ENCODE measurements around a stretch of chr9.

GRCh38 chr9:95137666-95138255 lies 179.7 kb downstream of the FANCC start:
- PRO-cap = no peak
- RAMPAGE, long total RNA, 4 experiments = no peak in any of the 4 experiments

DNA sequence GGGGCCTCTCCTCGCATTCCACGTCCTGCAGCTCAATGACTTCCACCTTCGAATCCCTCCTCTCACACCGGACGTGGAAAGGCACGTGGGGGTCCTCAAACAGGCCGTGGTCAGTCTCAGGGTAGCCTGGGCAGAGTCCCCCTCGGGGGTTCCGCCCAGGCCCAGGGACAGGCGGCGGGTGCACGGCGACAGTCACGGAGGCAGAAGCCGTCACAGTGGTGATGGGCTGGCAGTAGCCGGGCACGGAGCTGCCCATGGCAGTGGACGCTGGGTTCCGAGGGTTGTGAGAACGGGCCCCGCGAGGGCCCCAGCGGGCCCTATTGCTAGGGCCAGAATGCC lies 62.2 kb downstream of the PTCH1 start:
- PRO-cap = no peak
- RAMPAGE, long total RNA, 4 experiments = no peak in any of the 4 experiments

DNA sequence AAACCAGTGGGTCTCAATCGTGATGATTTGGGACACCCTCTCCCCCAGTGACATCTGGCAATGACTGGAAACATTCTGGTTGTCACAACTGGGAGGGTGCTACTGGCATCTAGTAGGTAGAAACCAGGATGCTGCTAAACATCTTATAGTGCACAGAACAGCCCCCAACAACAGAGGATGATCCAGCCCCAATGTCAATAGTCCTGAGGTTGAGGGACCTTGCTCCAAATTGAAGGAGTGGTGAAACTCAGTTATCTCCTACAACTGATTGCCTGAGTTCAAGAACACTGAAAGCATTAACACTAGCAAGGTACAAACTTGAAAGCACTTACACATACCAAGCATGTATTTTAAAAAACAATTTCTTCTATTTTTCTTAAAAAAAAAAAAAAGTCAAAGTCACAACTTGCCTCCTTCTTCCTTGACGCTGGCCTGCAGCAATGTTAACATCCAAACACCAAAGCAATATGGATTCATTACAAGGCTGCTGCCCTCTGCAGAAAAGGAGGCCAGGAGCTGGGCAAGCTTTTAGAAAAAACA lies 7.8 kb downstream of the PTCH1 start:
- PRO-cap = no peak
- RAMPAGE, long total RNA, 4 experiments = no peak in any of the 4 experiments

DNA sequence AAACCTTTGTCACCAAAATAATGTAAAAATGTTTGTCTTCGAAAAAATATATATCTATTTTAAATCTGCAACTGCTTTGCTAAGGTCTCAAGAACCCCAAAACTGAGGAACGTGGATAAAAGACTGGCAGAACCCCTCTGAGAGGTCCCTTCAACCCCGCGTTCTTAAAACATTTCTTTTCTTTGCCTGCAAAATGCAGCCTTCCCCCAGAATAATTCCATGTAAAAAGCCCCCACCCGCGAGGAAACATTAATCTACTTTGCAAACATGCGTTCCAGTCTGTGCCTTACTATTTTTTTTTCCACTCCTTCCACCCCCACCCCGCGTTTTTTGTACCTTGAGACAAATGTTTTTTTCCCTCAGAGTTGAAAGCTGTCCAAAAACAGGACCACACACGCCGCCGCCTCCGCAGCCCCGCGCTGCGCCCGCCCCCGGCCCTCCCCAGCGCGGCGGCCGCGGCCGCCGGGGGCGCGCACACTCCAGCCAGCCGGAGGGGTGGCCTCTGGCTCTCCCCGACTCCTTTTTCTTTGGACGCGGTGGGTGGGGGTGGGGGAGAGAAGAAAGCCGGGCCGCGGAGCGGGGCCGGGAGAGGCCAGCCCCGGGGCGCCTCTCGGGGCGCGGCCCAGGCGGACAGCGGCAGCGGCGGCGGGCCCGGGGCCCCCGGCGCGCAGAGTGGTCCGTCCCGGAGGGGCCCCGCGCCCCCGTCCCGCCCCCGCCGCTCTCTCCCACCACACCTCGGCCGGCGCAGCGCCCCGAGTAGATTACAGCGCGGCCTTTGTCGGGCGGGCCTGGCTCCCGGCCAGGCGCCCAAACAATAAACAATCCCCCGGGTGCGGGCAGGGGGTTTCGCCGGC lies 3.4 kb downstream of the PTCH1 start:
- PRO-cap = unidirectional peak, plus-strand start at position 553 of the sequence; unidirectional peak, plus-strand start at position 731 of the sequence
- RAMPAGE, long total RNA, 4 experiments = start-site peak on the plus strand in 2 of 4 experiments, centred at position 740 of the sequence, 8 to 9 reads per replicate

- PRO-cap = unidirectional peak, minus-strand start at chr9:95516969
- RAMPAGE, long total RNA, 4 experiments = no peak in any of the 4 experiments
Measured at GRCh38 chr9:95516175-95517091, 7.4 kb upstream of the PTCH1 start.

DNA sequence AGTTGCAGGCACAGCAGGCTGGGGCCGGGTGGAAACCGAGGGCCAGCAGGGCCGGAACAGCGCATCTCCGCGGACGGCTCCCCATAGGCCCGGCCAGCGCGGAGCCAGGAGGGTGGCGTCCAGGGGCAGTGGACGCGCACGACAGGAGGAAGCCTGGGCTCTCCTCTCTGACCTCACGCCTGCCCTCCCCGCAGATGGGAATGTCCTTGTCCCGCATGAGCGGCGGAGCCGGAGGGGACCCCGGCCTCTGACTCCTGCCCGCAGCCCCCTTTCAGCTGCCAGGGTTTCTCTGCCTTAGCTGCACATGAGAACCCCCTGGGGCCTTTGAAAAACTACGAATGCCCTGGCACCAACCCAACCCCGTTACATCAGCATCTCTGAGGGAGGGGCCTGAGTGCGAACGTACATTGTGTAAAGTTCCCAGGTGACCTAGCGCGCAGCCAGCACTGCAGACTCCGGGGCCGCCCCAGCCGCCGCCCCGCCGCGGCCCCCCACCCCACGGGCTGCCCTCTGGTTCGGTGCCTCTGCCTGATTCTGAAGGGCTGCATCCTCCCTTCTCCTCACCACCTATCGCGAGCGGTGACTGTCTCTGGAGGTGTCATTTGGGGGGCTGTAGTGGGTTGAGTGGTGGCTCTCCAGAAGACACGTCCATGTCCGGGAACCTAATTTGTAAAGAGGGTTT lies 44.1 kb upstream of the PTCH1 start:
- PRO-cap = no peak
- RAMPAGE, long total RNA, 4 experiments = no peak in any of the 4 experiments

- PRO-cap = no peak
- RAMPAGE, long total RNA, 4 experiments = no peak in any of the 4 experiments
Measured at GRCh38 chr9:95681066-95681455, 172.0 kb upstream of the PTCH1 start.

DNA sequence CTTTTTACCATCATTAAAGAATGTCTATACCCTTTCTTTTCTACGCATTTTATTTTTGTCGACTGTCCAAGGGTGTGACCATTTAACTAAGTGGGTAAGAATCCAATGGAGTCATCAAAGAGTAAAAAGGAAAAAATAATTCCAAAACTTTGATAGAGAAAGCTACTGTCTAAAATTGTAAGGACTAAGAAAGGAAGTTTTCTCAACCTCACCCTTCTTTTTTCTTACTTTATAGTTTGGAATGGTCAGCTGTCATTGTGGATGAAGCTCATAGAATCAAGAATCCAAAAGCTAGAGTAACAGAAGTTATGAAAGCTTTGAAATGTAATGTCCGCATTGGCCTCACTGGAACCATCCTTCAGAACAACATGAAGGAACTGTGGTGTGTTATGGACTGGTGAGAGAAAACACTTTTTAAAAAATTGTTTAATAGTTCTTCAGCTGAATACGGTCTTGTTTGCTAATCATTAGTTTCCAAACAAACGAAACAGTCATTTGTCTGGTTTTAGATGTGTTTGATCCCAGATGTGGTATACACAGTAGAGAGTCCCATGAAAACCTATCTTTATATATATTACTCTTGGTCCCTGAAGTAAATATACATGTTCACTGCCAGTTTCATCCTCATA lies 40.1 kb downstream of the ERCC6L2 start:
- PRO-cap = no peak
- RAMPAGE, long total RNA, 4 experiments = no peak in any of the 4 experiments

- PRO-cap = no peak
- RAMPAGE, long total RNA, 4 experiments = no peak in any of the 4 experiments
Measured at GRCh38 chr9:95967061-95967794, 91.7 kb downstream of the ERCC6L2 start.

DNA sequence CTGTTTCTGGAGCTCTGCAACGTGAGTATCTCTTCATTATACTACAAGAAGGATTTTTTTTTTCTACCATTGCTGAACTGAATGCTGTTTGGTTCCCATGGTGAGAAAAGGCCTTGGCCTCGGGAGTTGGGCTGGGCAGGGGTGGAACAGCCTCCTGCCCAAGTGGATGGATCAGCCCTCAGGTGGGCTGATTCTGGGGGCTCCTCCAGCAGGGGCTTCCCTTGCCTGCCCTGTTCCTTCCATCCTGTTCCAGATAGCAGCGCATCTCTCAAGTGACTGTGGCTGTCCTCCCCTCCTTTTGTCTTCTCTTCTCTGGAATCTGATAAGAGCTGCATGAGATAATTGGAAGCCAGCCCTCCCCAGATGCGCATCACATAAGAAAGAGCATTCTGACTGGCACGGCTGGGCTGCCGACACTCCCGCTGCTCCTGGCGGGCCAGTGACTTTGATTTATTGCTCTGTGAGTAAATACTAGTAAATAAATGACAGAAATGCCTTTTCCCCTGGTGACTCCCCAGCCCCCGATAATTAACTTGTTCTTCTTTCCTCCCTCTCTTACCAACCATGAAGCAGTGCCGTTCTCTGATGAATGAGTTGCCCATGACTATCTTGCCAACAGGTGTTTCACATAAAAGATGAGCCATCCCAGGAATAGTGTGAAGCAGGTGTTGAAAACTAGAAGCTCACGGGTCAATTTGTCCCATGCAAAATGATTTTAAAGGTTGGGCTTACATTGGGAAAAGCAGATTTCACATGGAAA lies 212.2 kb downstream of the ERCC6L2 start:
- PRO-cap = no peak
- RAMPAGE, long total RNA, 4 experiments = no peak in any of the 4 experiments

DNA sequence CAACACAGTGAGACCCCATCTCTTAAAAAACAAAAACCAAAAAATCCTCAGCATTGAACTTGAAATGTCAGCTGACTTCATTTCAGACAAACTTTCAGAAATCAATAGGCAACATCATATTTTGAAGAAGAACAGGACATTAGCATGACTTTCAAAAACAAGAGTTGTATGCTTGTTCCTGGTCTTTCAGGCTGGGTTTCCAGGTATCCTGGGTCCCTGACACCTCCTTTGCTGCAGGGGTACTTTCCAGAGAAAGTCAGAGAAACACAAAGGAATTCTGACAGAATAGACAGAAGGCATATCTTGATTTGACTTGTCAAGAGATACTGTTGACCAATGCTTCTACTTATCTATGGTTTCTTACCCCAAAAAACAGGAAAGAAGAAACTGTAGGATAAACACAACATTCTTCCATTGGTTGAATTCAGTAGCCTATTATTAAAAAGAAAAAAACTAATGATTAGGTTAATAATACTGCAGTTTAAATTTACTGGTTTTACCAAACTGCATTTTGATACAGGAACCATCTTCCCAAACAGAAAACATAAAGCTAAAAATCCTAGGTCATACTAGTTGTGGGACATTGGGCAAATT lies 34.5 kb upstream of the HSD17B3 start:
- PRO-cap = no peak
- RAMPAGE, long total RNA, 4 experiments = no peak in any of the 4 experiments

DNA sequence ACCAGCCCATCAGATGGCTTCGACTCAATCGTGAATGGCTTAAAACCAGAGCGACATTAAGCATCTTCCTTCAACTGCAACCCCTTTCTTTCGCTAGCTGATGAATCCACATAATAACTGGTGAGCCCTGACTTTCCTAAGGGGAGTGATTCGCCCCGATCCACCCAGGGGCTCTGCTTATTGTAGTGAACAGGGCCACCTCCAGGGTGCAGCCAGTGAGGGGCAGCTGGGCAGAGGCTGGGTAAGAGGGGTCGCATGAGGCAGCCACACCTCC lies 38.0 kb downstream of the SLC35D2 start:
- PRO-cap = no peak
- RAMPAGE, long total RNA, 4 experiments = no peak in any of the 4 experiments

DNA sequence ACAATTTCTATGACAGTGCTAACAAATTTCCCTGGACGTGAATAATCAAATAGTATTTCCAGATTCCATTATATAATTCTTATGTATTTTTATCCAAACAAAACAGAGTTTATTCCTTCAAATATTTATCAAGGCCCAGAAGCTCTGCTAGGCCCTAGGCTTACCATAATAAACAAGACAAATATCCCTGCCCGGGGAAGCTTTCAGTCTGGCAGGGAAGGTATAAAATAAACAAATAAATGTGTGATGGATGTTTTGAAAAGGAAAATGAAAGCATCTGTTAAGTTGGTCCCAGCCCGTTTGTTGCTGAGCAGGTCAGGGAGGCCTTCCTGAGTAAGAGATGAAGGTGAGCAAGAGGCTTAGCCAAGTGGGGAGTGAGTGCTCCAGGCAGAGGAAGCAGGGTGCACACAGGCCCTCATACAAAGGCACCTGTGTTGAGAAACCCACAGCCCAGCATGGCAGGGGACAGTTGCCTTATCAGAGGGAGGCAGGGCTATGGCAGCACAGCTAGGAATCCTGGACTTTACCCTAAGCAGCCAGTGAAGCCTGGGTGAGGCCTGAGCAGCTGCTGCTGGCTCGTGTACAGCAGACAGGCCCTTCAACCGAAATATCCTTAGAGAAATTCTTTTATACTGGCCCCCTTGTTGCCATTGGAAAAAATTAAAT lies 7.7 kb upstream of the SLC35D2 start:
- PRO-cap = no peak
- RAMPAGE, long total RNA, 4 experiments = no peak in any of the 4 experiments

DNA sequence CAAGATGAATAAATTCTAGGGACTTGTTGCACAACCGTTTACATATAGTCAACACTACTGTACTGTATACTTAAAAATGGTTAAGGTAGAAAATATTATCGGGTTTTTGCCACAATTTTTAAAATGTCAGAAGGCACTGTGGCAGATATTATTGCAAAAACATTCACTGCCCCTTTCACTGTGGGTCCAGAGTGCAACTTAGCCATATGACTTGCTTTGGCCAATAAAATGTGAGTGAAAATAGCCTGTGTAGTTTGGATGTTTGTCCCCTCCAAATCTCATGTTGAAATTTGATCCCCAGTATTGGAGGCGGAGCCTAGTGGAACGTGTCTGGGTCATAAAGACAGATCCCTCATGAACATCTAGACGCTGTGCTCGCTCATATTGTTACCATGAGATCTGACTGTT lies 9.5 kb downstream of the ZNF367 start:
- PRO-cap = no peak
- RAMPAGE, long total RNA, 4 experiments = no peak in any of the 4 experiments

DNA sequence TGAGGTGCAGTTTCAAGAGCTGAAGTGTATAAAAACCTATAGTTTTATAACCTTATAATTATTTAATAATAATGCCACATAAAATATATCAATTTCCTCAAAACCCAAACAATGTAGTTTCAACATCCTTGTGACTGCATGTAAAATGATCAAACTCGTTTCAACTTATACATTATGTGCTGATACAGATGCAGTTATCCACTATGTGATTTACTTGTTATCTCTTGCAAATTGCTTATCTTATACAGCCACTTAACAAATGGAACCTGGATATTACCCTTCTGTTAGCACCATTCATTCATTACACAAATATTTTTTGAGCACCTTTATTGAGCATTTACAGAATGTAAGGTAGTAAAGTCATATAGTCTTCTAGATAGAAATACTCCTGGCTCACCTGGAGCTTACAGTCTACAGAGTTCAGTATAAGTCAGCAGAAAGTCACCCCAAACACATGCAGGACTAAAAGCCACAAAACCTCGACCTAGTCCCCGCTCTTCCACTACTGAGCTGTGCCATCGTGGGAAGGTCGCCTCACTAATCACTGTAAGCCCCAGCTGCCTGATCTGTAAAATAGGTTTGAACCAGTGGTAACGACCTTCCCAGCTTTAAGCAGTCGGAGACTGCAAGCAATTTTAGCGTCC lies 1.6 kb downstream of the ZNF367 start:
- PRO-cap = no peak
- RAMPAGE, long total RNA, 4 experiments = no peak in any of the 4 experiments

- PRO-cap = bidirectional peak, plus-strand start at chr9:96566991, minus-strand start at chr9:96566831
- RAMPAGE, long total RNA, 4 experiments = start-site peak on the minus strand in 2 of 4 experiments, at chr9:96566799-96567388 at its widest, 29 to 37 reads per replicate
Measured at GRCh38 chr9:96566485-96567665, 52.8 kb downstream of the CDC14B start.

GRCh38 chr9:96646228-96646908 lies 8.7 kb downstream of the PRXL2C start:
- PRO-cap = no peak
- RAMPAGE, long total RNA, 4 experiments = no peak in any of the 4 experiments

- PRO-cap = no peak
- RAMPAGE, long total RNA, 4 experiments = no peak in any of the 4 experiments
Measured at GRCh38 chr9:96877262-96878071, 23.2 kb upstream of the ZNF782 start.

DNA sequence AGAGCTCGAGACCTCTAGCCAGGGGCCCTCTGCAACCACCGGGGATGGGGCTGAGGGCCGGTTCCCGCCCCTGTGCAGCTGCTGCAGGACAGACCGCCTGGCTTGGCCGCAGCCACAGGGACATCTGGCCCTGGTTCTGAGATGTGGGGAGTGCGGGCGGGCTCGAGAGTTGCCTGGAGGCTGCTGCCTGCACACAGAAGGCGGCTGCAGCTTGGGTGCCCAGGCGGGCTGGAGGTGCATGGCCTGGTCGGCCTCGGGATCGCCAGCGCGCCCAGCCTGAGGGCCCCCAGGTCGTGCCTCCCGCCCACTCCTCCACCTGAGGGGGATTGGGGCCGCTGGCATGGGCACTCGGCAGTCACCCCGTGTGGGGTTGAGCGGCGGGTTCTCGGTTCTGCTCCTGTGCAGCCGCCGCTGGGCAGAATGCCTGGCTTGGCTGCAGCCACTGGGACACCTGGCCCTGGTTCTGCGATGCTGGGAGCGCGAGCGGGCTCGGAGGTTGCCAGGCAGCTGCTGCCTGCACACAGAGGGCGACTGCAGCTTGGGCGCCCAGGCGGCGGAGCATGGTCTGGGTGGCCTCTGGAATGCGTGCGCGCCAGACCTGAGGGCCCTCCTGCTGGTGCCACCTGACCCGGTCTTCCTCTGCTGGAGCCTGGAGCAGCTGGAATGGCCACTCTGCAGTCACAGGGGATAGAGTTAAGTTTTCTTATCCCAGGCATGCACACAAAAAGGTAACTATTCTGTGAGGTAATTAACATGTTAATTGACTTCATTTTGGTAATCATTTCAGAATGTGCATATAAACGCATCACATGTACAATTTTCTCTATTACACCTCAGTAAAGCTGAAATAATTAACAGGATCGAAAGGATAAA lies 85.1 kb upstream of the CCDC180 start:
- PRO-cap = no peak
- RAMPAGE, long total RNA, 4 experiments = no peak in any of the 4 experiments

- PRO-cap = no peak
- RAMPAGE, long total RNA, 4 experiments = start-site peak on the plus strand in 1 of 4 experiments, at chr9:97374247-97374469 at its widest, 5 reads per replicate
Measured at GRCh38 chr9:97374059-97374644, 37.7 kb upstream of the TDRD7 start.

Measured in gastroesophageal sphincter (tissue), 4 donors.